Mammary microvascular endothelial cell (primary cell): ENCODE measurements around a stretch of chr14.

DNA sequence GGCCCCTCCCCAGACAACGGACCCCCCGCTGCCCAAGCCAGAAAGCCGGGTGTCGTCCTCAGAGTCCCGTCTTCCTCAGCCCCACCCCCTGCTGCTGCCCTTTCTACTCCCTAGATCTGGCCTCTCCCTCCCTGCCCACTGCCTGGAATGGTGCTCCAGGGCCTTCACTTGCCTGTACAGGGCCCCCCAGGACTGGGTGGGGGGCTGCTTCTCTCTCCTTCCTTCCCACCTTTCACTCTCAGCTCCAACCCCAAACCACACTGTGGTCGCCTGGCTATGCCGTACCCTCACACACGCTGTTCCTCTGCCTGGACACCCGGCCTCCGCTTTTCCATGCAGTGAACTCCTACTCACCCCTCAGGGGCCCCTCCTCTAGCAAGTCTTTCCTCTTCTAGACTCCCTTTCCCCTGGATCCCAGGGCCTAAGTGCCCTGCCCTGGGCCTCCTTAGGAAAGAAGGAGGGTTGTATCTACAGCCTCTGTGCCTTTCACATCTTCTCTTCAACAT, 225.8 kb upstream of the PPP2R5C start:
- RAMPAGE, long total RNA: no peak

GRCh38 chr14:101559453-101559791, 202.1 kb upstream of the PPP2R5C start:
- RAMPAGE, long total RNA: no peak

- RAMPAGE, long total RNA: no peak
Observed at GRCh38 chr14:101689764-101690242, 71.7 kb upstream of the PPP2R5C start.

- RAMPAGE, long total RNA: no peak
Observed at GRCh38 chr14:101713414-101714026, 48.0 kb upstream of the PPP2R5C start.

DNA sequence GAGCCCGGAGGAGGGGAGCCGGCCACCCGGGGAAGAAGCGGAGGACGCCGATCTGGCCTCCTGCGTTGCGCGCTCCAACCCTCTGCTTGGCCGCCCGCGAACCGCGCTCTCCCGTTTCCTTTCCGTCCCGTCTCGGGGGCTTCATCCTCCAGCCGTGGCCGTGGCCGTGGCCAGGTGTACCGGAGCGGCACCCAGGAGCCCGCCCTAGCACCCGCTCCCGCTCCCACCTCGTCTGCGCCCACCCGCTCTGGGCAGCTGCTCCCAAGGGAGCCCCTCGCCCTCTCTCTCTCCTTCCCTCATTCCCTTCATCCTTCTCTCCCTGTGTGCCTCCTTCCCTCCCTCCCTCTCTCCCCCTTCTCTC, 20.2 kb downstream of the PPP2R5C start:
- RAMPAGE, long total RNA: no peak

DNA sequence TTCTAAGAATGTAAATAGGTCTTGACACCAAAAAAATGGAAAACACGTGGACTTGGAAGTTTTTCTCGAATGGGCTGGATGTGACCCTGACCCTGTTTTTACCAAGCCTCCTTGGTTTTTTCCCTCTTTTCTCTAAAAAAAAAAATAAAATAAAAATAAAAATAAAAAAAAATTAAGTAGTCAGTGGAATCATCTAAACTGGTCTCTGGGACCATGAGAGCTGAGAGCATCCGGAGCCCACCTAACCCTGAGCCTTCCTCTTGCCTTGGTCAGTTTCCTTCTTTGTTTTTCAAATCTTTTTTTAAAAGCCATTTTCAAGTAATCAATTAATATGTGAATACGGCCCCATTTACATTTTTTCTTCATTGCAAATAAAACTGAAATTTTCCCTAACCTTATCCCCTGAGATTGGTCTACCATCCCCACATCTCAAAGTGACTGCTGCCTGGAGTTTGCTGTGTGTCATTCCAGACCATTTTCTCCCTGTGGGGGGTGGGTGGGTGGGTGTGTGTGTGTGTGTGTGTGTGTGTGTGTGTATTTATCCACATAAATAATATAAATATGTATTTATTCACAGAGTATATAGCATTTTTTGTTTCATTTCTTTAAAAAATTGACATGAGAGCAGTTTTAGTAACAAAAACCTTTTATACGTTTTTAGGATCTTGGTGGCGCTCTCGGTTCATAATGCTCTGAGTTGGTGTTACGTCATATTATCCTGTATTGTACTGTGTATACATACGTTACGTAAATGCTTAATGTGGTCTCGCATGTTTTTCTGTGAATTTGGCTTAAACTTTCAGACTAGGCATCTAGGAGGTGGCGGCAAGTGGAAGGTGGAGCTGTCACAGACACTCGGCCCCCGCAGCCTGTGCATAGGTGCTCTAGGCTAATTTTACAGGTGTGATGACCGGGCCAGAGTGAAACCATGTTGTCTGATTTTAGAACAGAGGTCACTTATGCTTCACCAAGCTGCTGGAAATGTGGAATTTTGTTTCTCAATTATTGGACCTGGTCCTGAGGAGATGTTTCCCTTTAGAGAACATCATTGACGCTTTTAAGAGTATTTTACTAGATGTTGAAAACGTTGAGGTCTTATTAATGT, 59.8 kb downstream of the PPP2R5C start:
- RAMPAGE, long total RNA: no peak

- RAMPAGE, long total RNA: no peak
Observed at GRCh38 chr14:101851700-101852219, 90.3 kb downstream of the PPP2R5C start.

DNA sequence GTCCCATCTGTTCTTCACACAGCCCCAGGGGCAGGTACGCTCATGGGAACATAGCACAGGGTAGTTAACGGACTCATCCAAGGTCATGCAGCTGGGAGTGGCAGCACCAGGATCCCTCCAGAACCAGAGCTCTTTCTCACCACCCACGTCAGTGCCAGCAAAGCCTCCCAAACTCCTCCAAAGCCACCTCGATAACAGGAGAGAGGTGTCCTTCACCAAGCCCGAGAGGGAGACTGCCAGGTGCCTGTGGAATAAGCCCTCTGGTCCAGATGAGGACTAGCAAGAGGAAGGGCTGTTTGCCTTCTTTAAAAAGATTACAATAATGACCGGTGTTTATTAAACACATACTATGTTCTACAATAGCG, 11.1 kb upstream of the DYNC1H1 start:
- RAMPAGE, long total RNA: no peak

DNA sequence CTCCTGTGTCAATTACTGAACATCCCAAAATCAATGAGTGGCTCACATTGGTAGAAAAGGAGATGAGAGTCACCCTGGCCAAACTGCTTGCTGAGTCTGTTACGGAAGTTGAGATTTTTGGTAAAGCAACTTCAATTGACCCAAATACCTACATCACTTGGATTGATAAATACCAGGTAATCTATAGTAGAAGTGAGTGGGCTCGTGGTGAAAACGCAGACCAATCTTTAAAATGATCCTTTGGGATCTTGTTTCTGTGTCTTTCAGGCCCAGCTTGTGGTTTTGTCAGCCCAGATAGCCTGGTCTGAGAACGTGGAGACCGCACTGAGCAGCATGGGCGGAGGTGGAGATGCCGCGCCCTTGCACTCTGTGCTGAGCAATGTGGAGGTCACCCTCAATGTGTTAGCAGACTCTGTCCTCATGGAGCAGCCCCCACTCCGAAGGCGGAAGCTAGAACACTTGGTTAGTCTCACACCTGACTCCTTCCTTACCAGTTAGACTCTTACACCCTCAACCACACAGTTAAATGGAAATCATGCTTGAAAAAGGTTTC, 40.5 kb downstream of the DYNC1H1 start:
- RAMPAGE, long total RNA: no peak

DNA sequence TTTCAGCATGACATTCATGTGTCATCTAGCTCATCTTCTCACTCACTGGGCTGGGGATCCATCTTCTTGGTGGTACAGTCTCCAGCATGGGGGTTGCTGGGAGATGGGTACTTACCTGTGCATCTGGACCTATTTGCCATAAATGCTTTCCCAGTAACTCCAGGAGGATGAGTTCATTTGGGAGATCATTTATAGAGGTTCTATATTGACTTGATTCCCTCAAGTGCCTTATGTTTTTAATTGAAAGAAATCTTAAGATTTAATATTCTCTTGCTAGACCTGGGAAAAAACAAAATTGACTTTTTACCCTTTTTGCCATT, 7.1 kb downstream of the HSP90AA1 start:
- RAMPAGE, long total RNA: no peak

- RAMPAGE, long total RNA: no peak
Observed at GRCh38 chr14:102134637-102135253, 5.0 kb upstream of the WDR20 start.

GRCh38 chr14:102253037-102253739, 51.8 kb downstream of the MOK start:
- RAMPAGE, long total RNA: no peak

DNA sequence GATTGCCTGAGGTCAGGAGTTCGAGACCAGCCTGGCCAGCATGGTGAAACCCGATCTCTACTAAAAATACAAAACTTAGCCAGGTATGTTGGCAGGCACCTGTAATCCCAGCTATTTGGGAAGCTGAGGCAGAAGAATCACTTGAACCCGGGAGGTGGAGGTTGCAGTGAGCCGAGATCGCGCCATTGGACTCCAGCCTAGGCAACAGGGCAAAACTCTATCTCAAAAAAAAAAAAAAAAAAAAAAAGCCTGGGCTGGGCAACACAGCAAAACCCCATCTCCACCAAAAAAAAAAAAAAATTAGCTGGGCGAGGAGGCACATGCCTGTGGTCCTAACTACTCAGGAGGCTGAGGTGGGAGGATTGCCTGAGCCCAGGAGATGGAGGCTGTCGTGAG, 4.9 kb downstream of the MOK start:
- RAMPAGE, long total RNA: no peak

GRCh38 chr14:102474931-102475446, 34.6 kb downstream of the ANKRD9 start:
- RAMPAGE, long total RNA: no peak

- RAMPAGE, long total RNA: no peak
Observed at GRCh38 chr14:102498239-102499024, 11.1 kb downstream of the ANKRD9 start.

- RAMPAGE, long total RNA: no peak
Observed at GRCh38 chr14:102585216-102585960, 7.1 kb upstream of the RCOR1 start.

- RAMPAGE, long total RNA: no peak
Observed at GRCh38 chr14:102621567-102622076, 29.2 kb downstream of the RCOR1 start.

DNA sequence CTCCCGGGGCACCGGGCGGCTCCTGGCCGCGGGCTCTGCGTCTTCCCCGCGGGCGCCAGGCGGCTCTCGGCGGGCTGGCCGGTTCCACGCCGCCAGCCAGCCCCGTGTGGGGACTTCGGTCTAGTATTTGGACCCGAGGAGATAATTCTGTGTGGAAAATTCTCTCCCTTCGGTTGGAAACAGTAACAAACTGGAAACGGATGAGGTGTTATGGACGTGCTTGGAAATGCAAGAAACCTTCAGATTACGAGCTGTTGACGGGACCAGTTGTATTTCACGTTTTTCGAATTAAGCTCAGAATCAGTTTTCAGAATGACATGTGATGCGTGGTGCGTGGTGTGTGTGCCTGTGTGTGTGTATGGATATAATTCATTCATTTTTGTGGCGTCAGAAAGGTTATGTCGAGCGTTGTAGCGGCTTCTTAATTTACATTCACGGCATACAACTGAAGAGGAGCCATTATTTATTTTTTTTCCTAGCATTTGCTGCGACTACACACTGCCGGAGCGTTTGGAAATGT, 1.1 kb downstream of the TRAF3 start:
- RAMPAGE, long total RNA: no peak

GRCh38 chr14:102871552-102872503, 50.6 kb upstream of the AMN start:
- RAMPAGE, long total RNA: no peak

DNA sequence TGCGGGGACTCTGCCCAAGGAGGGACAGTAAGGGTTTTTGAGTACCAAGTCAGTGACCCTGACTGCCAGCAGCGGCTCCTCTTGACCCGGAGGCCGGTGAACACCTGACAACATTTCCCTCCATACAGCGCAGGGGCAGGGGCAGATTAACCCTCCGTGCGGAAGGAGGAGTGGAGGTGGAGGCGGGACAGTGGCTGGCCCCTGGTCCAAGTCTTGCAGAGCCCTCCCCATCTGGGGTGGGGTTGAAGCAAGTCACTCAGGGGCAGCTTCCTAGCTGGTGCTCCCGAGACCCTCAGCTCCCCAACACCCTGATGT, 7.2 kb upstream of the AMN start:
- RAMPAGE, long total RNA: no peak